Mucosa of descending colon (tissue), 1 donor: ENCODE results near the gene DSG4.

- PRO-cap = no peak
Observed at GRCh38 chr18:26665328-26665706, 117.0 kb upstream of the KCTD1 start.

DNA sequence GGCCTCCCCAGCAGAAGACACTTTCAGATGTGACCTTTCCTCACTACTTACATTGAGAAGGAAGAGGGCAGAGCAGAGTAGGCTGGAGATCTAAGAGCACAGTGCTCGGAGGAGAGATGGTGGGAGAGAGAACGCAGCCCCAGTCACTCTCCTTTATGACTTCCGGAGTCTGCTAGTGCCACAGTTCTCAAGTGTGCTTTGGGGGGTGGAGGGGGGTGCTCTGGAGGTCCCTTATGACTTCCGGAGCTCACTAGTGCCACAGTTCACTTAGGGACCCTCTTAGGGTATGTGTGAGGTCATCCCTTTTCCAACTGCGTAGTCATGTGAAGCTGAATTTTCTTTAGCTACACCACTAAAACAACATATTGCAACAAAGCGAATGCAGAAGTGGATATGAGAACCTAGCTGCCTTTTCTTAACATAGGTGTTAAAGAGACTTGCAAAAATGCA, 153.7 kb upstream of the KCTD1 start:
- PRO-cap = no peak

GRCh38 chr18:26757408-26757835, 108.1 kb downstream of the AQP4 start:
- PRO-cap = no peak

- PRO-cap = no peak
Observed at GRCh38 chr18:27143762-27144190, 41.3 kb downstream of the CHST9 start.

DNA sequence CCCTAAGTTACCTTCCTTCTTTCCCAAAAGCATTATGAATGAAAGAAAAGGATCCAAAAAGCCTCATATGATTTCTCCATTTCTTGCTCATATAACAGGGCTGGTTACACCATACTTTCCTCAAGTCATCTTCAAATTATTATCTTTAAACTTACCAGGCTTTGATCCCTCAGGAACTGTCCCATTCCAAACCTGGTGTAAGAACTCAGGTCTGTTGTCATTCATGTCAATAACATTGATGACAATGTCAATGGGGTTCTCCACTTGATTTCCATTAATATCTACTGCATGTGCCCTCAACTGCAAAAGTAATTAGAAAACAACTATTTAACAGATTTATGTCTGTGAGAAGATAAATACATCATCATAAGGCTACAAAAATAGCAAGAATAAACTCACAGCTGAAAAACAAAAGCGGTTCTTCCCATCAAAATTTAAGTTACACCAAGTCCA, 171.2 kb downstream of the CDH2 start:
- PRO-cap = no peak

- PRO-cap = no peak
Observed at GRCh38 chr18:28039043-28039504, 137.9 kb downstream of the CDH2 start.

DNA sequence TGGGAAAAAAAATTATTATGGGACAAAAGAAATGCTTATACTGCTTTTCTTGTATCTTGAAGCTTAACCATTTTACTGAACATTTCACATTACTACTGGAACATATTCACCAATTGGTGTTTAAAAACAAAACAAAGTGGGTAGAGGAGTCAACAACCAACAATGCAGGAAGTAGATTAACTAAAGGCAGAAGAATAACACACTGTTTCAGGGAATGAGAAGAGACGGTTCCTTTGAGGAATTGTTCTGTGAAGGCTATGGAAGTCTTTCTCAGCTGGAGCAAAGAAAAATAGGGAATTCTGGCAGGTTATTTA, 113.8 kb downstream of the CDH2 start:
- PRO-cap = no peak

- PRO-cap = unidirectional peak, minus-strand start at chr18:28177964
Observed at GRCh38 chr18:28177497-28178242, 740 bp upstream of the CDH2 start.

DNA sequence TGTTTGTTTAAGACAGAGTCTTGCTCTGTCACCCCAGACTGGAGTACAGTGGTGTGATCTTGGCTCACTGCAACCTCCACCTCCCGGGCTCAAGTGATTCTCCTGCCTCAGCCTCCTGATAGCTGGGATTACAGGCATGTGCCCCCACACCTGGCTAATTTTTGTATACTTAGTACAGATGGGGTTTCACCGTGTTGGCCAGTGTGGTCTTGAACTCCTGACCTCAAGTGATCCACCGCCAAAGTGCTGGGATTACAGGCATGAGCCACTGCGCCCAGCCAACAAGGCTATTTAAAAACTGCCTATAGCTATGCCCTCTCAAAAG, 538.8 kb upstream of the CDH2 start:
- PRO-cap = no peak

DNA sequence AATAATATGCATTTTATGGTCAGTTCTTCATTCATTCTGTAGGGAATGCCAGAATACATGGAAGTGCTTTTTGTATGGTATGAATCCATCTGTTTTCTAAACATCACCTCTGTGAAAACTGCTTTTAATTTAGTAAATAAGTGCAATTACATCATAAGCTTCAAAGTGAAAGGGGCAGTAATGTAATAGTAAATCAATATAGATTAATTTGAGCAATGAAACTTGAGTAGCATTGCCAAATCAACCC, 891.0 kb upstream of the CDH2 start:
- PRO-cap = no peak

DNA sequence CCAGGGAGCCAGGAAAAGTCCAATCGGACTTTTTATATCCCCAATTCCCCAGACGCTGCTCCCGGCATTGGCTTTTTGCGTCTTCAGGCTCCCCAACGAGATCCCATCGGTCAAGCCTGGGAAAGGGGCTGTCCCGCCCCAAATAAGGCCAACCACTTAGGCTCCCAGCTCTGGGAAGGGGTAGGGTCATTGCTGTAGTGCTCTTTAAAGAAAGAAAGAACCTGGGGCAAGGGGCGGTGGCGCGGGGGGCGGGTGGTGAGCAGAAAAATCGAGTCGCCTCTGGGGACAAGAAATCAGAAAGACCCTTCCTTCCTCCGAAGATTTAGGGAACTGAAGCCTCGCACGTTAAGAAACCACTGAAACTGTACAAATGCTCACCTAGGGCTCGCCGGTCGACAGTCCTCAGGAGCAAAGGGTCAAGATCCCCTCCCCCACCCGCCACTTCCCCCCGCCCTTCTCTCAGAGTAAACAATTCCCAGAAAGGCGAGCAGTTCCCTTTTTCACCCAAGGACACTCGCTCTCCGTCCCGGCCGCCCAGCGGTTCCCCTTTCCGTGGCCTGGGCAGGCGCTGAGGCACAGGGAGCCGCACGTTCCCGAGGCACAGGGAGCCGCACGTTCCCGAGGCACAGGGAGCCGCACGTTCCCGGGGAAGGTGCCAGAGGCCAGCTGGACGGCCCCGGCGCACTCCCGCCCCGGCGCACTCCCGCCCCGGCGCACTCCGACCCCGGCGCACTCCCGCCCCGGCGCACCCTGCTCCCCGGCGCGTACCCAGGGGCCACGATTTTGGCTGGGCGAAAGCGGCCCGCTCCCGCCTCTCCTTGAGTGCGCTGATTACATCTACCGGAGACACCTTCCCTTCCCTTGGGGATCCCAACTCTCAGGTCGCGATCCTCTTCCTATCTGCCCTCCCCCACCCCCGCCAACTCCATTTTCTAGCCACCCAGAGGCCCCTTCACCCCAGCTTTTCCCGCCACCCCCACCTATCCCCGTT, 1.1 kb downstream of the DSC2 start:
- PRO-cap = bidirectional peak, plus-strand start at position 43 of the sequence, minus-strand start outside the sequence; bidirectional peak, plus-strand start at position 471 of the sequence, minus-strand start at position 358 of the sequence; bidirectional peak, plus-strand start at position 513 of the sequence, minus-strand start at position 550 of the sequence; bidirectional peak, plus-strand start at position 780 of the sequence, minus-strand start at position 654 of the sequence

DNA sequence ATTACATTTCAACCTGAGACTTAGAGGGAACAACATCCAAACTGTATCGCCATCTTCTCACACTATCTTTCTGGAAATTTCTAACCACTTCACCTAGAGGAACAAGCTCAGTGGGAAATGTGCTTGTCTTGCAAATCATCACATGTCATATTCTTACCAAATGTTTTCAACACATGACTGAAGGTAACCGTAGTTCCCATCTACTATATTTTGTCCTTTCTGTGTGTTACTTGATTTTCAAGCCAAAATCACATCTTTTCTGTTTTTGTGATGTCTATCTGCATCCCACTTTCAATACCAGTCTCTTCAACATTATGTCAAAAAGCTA, 66.5 kb upstream of the DSC1 start:
- PRO-cap = no peak

GRCh38 chr18:31233809-31234338, 71.2 kb upstream of the DSC1 start:
- PRO-cap = no peak

DNA sequence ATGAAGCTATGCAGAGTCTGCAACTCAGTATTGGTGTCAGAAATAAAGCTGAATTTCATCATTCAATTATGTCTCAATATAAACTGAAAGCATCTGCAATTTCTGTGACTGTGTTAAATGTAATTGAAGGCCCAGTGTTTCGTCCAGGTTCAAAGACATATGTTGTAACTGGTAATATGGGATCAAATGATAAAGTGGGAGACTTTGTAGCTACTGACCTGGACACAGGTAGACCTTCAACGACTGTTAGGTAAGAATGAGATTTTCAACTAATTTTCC, 18.3 kb downstream of the DSG1 start:
- PRO-cap = no peak

DNA sequence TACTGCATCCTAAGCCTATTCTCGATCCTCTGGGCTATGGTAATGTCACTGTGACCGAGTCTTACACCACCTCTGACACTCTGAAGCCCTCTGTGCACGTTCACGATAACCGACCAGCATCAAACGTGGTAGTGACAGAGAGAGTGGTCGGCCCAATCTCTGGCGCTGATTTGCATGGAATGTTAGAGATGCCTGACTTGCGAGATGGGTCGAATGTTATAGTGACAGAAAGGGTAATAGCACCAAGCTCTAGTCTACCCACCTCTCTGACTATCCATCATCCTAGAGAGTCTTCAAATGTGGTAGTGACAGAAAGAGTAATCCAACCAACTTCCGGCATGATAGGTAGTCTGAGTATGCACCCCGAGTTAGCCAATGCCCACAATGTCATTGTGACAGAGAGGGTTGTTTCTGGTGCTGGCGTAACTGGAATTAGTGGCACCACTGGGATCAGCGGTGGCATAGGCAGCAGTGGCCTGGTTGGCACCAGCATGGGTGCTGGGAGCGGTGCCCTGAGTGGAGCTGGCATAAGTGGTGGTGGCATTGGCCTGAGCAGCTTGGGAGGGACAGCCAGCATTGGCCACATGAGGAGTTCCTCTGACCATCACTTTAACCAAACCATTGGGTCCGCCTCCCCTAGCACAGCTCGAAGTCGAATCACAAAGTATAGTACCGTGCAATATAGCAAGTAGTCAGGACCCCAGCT, 21.8 kb upstream of the DSG4 start:
- PRO-cap = no peak

DNA sequence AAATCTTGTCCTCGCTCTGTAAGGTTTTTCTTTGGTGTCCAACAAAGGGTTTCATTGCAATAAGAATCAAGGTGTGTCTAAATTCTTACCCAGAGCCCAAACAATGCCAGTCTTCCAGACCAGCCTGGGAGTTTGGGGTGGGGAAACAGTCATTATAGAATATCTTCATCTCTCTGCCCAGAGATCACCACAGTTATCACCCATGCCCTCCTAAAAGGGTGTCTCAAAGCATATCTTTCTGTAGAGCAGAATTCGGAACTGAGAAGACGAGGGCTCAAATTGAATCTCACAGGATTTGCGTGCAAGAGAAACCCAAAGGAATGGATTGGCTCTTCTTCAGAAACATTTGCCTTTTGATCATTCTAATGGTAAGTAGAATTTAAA, at the start of gene DSG4:
DSG4 (plus strand) TSS at position 186 of the 384 bp plus-strand sequence.
- PRO-cap = no peak

GRCh38 chr18:31401450-31401811, 24.9 kb downstream of the DSG4 start:
- PRO-cap = no peak

DNA sequence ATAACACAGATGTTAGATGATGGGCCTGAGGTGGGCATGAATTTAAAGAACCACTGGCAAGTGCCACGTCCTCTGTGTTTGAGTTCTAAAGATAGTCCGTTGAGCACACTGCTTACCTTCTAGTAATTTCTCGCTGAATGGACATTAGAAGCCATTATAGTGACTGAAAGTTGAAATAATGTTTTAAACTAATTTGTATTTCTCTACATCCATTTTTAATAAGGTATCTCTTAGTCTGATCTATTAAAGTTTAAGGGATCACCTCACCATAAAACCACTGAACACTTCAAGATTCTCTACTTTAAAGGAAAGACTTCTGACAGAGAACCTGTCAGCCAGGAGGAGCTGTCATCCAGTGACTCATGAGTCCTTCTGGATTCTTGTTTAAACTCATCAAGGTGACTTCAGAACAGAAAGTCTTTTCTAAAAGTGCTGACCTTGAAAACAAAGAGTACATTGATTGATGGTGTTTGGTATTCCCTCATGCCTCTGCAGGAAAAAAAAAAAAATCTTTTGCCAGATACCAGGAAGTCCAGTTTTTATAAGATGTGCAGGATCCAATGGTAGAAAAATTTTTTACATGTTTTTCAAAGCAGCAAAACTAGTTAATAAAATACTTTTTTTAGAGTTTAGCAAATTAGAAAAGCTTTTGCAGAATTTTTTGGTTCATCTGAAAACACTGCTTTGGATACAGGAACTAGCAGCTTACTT, 12.3 kb downstream of the DSG2 start:
- PRO-cap = unidirectional peak, minus-strand start at position 276 of the sequence

GRCh38 chr18:31943326-31944093, 582 bp upstream of the TRAPPC8 start:
- PRO-cap = bidirectional peak, plus-strand start at chr18:31943380, minus-strand start at chr18:31943166

GRCh38 chr18:32093631-32094203, 2.0 kb downstream of the RNF138 start:
- PRO-cap = bidirectional peak, plus-strand start at chr18:32093779, minus-strand start at chr18:32093700